Endothelial cell (in vitro differentiated cells): ENCODE measurements around the genes PAK2 and FYTTD1.

- PRO-cap = no peak
Measured at GRCh38 chr3:196652890-196653630, 13.6 kb downstream of the NRROS start.

GRCh38 chr3:196739498-196740128 lies at the start of gene PAK2:
PAK2 (plus strand) TSS chr3:196739857.
- PRO-cap = bidirectional peak, plus-strand start at chr3:196739901, minus-strand start at chr3:196739935

DNA sequence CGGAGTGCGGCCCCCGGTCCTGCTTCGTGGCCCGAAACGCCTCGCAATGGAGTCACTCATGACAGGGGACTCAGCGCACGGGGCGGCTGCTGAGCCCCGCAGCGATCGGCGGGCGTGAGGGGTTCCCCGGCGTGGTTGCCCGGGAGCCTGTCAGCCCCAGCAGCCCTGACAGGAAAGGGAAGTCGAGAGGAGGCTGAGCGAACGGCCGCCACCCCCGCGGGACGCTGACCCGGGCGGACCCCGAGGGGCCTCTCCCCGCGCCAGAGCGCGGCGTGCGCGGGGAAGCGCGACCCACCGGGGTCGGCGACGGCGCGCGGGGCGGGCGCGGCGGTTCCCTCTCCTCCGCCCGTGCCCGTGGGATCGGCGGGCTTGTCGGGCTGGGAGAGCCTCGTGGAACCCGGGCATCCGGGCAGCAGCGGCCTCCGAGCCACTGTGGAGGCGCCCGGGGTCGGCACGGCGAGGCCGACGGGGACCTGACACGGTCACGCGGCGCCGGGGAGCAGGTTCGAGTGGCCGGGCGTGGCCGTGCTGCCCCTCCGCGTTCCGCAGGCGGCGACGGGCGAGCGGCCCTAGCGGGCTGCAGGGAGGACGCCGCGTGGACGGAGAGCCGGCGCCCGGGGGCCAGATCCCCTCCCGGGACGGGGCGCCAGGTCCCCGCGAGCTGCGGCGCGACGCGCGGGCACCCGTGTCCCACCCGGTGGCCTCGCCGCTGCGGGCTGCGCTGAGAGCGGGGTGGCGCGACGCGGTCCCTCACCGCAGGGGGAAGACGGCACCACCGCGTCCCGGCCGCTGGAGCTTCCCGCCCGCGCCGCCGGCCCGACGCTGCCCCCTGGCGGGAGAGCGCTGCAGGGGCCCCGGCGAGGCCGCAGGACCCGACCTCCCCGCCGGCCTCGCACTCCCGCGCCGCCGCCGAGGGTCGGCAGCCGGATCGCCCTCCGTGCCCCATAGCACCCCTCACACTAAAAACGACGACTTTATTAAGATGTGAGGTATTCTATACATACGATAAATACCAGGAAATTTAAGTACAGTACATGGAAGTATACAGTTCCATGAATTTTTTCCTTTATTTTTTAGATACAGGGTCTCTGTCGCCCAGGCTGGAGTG lies 945 bp upstream of the PIGZ start:
- PRO-cap = bidirectional peak, plus-strand start at position 176 of the sequence, minus-strand start at position 116 of the sequence; unidirectional peak, minus-strand start at position 794 of the sequence

GRCh38 chr3:196978791-196979178 lies 10.2 kb upstream of the PIGZ start:
- PRO-cap = no peak

- PRO-cap = no peak
Measured at GRCh38 chr3:197090631-197091400, 61.2 kb upstream of the MELTF start.

DNA sequence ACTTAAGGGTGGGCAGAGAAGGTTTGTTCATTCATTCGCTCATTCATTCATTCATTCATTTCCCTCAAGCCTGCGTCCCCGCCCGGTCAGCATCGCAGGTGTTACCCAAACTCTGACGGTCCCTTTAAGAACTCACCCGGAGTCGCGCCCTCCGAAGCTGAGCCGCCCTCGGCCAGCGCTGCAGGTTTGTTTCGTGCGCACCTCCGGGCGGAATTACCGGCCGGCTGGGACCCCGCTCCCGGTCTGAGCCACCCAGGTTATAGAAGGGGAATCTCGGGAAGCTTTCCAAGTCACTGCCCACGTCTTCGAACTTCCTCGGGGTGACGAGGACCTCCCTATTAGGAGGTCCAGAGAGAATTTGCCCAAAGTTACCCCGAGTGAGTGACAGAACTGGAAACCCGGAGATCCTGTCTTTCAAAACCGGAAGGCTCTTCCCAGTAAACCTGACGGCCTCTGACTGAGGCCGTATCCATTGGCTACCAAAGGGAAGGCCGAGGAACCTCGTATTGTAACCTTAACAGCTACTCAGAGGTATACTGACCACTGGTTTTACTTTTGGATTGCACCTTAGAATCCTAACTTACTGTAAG lies 592 bp upstream of the DLG1 start:
- PRO-cap = bidirectional peak, plus-strand start at position 154 of the sequence, minus-strand start at position 245 of the sequence

DNA sequence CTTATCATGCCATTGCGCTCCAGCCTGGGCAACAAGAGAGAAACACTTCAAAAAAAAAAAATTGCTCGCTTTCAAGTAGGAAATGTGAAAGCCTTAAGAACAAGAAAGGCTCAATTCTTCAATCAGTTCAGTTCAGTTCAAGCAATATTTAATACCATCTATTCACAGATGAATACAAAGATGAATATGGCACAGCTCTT lies 12.6 kb upstream of the DLG1 start:
- PRO-cap = no peak

- PRO-cap = no peak
Measured at GRCh38 chr3:197352900-197353412, 54.5 kb upstream of the DLG1 start.

DNA sequence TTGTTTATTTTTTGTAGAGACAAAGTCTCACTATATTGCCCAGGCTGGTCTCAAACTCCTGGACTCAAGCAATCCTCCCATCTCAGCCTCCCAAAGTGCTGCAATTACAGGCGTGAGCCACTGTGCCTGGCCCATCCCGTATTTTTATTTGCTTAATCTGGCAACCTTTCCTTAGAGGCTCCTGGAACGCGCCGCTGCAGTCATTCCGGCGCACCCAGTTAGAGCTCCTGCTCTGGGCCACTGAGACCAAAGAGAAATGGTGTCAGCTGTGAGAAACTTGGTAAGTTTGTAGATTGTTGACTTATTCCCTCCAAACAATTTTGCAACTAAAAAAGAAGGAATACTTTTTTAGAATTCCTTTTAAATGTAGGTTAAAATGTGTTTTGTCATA lies 77.9 kb downstream of the BDH1 start:
- PRO-cap = no peak

GRCh38 chr3:197494416-197494750 lies 61.4 kb downstream of the BDH1 start:
- PRO-cap = no peak

GRCh38 chr3:197520434-197521521 lies 35.0 kb downstream of the BDH1 start:
- PRO-cap = no peak

GRCh38 chr3:197541849-197542370 lies 13.9 kb downstream of the BDH1 start:
- PRO-cap = no peak

GRCh38 chr3:197542665-197543057 lies 13.1 kb downstream of the BDH1 start:
- PRO-cap = no peak

DNA sequence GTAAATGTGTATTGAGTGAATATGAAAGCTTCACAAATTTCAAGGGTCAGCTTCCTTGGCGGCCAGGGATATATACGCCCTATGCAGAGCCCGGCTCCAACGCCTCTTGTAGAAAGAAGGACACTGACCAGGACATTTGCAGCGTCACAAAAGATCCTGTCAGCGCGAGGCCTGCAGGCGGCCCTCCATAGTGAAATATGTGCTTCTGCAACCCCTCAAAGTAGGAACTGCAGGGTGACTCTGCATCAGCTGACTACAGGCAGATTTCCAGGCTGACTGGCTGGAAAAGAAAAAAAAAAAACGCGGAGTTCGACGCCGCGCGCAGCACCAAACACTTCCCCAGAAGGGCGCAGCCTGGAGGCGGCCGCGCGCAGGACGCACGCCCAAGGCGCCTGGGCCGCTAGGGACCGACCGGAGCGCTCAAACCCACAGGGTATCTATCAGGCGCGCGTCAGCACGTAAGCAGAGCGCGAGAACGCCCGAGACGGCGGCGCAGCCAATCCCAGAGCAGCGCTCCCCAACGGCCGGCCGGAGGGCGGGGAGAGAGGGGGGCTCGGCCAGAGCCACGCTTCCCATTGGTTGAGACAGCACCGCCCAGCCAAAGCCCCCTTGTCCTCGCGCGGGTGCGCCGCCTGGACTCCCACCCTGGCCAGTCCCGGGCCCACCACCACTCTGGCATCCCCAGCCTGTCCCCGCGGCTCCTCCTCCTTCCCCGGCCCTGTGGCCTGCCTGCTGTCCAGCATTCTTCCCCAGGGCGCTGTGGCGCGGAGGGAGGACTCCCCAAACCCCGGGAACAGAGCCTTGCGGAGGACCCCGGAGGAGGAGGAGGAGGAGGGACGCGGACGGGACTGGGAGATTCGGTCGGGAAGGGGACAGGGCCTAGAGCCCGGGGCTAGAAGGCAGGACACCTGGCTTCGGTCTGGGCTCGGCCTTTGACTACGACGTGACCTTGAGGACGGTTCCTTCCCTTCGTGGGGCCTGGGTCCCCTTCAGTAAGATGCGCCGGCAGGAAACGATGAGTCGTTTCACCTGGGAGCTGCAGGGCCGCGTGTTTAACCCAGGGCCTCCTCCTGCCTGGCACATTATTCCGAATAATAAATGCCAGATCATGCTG lies 977 bp downstream of the BDH1 start:
- PRO-cap = bidirectional peak, plus-strand start at position 606 of the sequence, minus-strand start at position 402 of the sequence

- PRO-cap = unidirectional peak, plus-strand start at chr3:197749835; bidirectional peak, plus-strand start at chr3:197750247, minus-strand start at chr3:197750144
Measured at GRCh38 chr3:197749598-197750549, at the start of gene FYTTD1. FYTTD1 (plus strand) TSS chr3:197749883.

DNA sequence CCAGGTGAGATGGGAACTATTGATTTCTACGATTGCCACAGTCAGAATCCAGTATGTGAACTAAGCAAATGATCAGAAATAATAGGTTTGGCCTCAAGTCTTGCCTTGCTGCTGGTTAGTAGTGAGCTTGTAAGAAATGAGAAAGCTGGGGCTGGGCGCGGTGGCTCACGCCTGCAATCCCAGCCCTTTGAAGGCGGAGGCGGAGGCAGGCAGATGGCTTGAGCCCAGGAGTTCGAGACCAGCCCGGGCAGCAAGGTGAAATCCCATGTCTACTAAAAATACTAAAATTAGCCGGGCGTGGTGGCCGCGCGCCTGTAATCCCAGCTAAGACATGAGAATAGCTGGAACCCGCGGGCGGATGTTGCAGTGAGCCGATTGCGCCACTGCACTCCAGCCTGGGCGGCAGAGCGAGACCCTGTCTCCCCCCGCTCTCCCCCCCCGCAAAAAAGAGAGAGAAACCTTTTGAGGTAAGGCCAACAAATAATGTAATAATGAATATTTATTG lies 1.6 kb downstream of the FYTTD1 start:
- PRO-cap = no peak

DNA sequence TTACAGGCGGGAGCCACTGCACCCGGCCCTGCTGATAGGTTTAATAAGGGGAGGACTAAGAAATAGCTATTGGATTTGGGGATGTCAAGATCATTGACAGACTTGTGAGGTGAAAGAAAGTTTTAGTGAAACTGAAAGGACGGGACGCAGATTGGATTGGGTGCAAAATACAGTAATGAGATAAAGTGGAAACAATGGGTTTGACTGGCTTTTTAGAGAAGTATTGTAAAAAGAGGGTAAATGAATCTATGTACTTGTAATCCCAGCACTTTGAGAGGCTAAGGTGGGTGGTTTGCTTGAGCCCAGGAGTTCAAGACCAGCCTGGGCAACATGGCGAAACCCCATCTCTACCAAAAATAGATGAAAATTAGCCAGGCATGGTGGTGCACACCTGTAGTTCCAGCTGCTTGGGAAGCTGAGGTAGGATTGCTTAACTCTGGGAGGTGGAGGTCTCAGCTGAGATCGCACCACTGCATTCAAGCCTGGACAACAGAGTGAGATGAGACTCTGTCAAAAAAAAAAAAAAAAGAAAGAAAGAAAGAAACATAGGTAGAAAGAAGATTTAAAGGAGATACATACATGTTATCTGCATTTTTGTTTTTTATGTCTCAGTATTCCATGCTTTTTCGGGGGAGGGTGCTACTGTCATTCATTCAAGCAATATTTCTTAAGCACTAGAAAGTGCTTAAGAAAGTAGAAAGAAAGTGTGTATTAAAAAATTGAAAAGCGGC lies 54.0 kb downstream of the LRCH3 start:
- PRO-cap = no peak

DNA sequence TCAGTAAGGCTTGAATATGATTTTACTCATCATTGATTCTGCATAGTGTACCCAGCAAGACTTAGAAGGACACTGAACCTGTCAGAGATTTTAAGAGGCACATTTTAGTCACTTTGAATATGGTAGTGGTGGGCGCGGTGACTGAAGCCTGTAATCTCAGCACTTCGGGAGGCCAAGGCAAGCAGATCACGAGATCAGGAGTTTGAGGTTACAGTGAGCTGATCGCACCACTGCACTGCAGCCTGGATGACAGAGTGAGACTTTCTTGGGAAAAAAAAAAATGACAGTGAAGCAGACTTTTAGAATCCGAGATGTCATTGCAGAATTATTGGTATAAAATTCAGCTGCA lies 82.1 kb downstream of the LMLN start:
- PRO-cap = no peak

GRCh38 chr3:198106086-198106498 lies 146.1 kb downstream of the LMLN start:
- PRO-cap = no peak

- PRO-cap = no peak
Measured at GRCh38 chr3:198153014-198153571, 193.1 kb downstream of the LMLN start.